H7 (cell line): ENCODE measurements around a stretch of chr4.

DNA sequence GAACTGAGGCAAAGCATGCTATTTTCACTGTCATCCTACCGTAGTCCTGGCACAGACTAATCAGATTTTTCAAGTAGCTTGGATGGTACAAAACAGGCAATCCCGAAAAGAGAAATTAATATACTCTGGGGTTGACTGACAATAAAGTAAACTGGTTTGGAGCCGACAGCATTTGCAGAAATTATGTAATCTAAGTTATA, 182.8 kb downstream of the FBXW7 start:
- RAMPAGE, long total RNA, result no peak

DNA sequence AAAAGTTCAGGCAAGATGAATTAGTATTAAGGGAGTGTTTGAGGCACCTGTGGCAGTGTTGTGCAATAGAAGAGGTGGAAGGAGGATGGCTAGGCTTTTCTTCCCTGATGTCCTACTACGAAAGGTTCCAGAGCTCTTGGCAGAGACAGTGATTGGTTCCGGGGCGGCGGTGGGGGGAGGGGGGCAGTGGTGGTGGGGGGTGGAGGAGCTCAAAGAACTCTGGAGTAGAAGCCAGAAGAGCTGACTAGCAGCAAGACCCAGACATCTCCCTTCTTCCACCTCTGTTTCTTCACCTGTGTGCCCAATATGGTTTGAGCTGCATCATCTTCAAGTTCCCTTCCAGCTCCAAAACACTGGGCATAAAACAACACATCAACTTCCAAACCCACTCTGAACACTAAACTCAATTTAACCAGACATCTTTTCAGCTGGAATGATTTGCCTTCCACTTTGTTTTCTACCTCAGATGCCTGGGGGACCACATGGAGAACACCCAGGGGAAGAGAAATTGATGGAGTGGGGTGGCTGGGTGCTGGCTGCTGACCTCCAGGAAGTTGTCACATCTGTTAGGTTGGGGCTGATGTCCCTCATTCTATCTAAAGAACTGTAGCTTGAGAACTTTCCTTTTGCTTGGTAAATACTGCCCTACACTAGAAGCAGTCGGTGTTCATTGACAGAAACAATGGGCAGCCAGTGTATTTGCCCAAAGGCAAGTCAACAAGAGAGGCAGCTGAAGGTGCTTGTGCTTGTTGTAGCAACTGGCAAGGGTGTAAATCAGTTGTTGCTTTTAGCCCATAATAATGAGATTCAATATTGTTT, 1.2 kb downstream of the TMEM154 start:
- RAMPAGE, long total RNA, result no peak

DNA sequence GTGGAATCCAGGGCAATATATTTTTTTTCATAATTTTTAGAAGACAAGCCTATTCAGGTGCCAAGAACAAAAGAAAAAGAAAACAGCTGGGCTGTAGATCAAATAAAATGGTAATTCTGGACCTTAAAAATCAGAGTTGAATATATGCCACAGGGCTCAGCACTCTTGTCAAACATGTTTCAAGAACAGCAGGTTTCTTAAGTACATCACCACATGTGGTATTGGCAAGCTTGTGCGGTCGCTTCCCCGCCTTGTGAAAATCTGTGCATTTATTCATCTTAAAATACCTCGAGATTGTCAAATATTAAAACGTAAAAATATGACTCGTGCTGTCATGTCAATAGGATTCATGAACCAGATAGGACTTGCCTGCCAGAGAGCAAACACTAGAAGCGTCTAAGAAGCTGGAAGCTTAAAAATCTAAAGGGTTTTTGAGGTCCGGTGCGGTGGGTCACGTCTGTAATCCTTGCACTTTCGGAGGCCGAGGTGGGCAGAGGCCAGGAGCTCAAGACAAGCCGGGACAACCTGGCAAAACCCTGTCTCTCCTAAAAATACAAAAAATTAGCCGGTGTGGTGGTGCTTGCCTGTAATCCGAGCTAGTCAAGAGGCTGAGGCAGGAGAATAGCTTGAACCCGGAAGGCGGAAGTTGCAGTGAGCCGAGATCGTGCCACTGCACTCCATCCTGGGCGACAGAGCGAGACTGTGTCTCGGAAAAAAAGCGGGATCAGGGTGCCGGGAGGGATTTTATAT, 40.1 kb upstream of the TMEM154 start:
- RAMPAGE, long total RNA, result no peak

GRCh38 chr4:152780496-152780980, 784 bp downstream of the ARFIP1 start:
- RAMPAGE, long total RNA, result no peak

DNA sequence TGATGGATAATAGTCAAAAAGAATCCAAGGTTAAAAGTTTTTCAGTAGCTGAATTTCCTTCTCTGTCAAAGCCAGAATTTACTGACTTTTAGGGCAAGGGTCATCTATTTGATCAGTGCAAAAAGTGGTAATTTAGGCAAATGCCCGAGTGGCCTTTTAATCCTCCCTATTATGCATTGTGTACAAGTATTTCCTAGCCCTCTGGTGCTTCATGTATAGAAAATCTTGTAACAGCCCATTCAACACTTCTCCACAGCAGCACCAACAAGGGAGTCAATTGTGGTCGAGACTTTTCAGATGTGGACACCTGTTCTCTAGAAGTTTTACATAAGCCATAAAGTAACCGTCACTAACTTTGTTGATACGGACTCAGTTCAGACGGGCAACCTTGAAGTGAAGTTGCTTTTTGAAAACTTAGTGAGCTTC, 51.0 kb upstream of the FHDC1 start:
- RAMPAGE, long total RNA, result no peak

- RAMPAGE, long total RNA, result no peak
Measured at GRCh38 chr4:152956541-152957210, 20.6 kb downstream of the FHDC1 start.

GRCh38 chr4:152985718-152986091, 49.6 kb downstream of the FHDC1 start:
- RAMPAGE, long total RNA, result no peak

DNA sequence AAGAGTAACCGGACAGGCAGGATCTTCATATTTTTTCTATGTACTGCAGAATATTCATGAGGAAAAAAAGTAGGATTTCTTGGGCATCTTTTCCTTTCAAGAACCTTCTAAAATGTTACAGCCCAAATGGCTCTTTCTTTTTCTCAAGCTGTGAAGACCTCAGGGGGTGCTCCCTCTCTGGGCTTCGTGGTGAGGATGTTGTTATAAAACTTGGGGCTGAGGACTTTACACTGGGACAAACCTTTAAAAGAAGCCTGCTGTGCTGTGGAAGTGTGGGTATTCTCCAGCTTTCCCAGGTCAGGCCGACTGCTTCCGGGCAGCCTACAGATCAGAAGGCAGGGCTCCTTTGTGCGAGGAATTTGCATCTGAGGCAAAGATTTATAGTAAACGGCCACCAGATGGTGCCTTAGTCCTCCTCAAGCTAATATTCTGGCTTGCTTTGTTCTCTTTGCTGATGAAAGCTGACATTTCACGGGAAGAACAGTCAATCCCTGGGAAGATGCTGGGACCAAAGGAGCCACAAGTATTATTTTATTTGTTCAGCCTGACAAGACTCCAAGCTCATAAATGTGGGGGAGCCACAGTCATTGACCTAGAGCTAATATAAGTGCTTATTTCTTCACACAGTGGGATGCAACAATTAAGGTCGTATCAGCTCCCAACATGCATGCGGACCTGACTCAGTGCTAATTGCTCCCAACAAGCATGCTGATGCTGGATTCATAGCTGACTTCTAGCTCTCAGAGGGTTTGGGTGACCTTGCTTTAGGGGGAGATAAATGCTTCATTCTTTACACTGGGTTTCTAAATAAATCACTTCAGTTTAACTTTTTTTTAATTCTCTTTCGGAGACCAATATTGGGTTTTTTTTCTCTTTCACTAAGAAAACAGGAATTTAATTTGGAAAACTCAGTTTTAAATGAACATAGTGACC, 120.8 kb upstream of the TRIM2 start:
- RAMPAGE, long total RNA, result no peak

DNA sequence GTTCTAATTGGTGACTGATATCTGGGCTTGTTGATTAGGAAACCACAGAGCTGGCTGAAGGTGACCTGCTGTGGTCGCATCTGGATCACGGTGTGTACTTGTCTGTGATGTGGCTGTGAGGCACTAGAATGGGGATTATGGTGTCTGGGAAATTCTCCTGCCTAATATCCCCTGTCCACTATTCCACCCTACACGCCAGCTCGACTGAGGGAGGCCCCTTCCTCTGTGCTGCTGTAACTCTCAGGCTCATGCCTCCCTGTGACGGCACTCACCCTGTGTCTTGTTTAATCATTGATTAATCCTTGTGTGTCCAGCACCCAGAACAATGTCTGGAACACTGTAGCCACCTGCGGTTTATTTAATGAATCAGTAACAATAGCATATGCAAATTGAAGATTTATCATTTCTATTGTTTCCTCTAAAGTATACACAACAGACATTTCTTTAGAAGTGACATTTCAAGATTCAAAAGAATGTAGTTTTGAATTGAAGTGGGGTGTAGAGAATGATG, 14.8 kb upstream of the TRIM2 start:
- RAMPAGE, long total RNA, result no peak

- RAMPAGE, long total RNA, result no peak
Measured at GRCh38 chr4:153204048-153204334, 252 bp upstream of the TRIM2 start.

DNA sequence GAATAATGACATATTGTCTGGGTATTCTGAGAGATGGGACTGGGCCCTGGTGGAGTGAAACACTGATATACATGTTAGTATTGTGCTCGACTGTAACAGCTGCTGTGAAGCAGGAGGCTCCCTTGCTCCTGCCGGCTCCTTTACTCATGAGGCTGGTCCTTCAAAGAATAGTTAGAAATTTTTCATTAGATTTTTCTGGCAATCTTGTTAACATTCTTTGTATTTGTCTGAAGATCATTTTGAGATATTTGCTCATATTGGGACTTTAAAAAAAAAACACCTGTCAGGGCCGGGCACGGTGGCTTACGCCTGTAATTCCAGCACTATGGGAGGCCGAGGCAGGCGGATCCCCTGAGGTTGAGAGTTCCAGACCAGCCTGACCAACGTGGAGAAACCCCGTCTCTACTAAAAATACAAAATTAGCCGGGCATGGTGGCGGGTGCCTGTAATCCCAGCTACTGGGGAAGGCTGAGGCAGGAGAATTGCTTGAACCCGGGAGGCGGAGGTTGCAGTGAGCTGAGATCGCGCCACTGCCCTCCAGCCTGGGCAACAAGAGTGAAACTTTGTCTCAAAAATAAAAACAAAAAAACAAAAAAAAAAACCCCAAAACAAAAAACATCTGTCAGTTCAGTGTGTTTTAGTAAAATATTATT, 73.5 kb downstream of the TMEM131L start:
- RAMPAGE, long total RNA, result no peak

GRCh38 chr4:153564441-153565400, 98.6 kb downstream of the TMEM131L start:
- RAMPAGE, long total RNA, result no peak

GRCh38 chr4:153609218-153609483, 74.9 kb upstream of the TLR2 start:
- RAMPAGE, long total RNA, result no peak

DNA sequence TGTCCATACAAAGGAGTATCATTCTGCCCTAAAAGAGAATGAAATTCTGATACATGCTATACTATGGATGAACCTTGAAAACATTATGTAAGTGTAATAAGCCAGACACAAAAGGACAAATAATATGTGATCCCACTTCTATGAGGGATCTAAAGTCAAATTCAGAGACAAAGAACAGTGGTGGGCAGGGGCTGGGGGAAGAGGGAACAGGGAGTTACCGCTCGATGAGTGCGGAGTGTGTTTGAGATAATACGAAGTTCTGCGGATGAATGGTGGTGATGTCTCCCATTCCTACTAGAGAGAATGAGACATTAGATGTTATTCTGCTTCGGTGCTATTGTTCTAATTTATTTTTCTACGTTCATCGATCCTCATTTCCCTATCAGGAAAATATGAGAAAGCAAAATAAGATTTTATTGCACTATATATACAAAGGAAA, 46.0 kb upstream of the TLR2 start:
- RAMPAGE, long total RNA, result no peak

DNA sequence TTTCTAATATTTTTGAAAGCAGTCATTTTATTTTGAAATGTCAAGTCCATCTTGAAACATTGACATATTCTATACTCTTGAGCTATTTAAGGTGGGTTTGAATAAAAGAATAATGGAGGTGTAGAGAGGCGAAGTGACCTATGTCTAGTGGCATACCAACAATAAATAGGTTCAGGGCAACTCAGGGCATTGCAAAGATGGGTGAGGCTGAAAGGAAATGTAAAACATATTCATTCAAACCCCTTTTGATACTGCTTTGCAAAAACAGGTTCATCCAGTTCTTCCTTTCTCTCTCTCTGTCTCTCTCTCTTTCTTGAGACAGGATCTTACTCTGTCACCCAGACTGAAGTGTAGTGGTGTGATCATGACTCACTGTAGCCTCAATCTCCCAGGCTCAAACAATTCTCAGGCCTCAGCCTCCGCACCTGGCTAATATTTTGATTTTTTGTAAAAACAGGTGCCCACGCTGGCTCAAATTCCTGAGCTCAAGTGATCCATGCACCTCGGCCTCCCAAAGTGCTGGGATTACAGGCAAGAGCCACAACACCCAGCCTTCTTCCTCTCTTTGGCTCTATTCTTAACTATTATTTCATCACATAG, 15.5 kb upstream of the DCHS2 start:
- RAMPAGE, long total RNA, result no peak

- RAMPAGE, long total RNA, result no peak
Measured at GRCh38 chr4:154550691-154550940, 416 bp upstream of the PLRG1 start.

DNA sequence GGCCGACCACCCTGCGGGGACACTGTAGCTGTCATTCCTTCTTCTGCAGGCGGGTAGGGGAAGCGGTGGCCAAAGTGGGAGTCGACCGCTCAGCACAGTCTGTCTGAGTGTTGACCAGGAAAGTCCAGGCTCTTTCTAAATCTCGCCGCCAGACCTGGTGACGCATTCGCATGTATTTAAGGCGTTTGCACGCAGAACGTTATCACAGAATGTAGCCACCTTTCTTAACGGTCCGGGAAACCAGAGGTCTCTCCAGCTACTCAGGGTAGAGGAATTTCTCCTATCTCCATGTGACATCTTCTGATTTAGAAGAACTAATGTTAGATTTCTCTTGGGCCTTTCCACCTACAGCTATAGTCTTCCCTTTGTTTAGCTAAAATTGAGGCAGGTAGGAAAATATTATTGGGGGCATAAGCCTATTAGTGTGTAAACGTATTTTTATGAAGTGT, 3.1 kb upstream of the LRAT start:
- RAMPAGE, long total RNA, result no peak

DNA sequence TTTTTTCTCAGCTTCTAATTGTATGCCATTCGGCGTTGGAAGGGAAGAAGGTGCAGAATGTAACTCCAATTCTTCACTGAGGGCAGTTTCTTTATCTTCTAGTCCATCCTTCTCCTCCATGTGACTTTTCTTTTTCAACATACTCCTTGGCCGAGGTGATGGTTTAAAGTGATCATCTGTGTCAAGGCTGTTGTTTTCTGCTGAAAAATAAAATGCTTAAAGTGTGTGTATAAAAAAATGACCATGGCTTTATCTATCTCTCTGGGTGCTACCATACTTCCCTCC, 8.2 kb downstream of the MAP9 start:
- RAMPAGE, long total RNA, result no peak

GRCh38 chr4:155570053-155570415, 96.6 kb upstream of the GUCY1A1 start:
- RAMPAGE, long total RNA, result no peak

DNA sequence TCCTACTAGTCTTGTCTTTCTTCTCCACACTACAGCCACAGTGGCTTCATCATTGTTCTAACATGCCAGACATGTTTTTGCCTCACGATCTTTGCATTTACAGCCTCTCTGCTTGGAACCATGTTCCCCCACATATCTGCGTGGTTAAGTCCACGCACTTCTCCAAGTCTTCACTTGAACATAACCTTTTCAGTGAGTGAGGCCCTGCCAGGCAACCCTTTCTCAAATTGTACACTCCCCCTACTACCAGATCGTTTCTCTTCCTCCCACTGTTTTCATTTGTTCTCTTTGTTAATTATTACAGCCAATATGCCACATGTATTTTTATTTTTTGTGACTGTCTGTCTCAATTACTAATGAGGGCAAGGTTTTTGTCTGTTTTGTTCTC, 18.3 kb downstream of the CTSO start:
- RAMPAGE, long total RNA, result no peak